ENCODE measurements around the gene LCLAT1.

DNA sequence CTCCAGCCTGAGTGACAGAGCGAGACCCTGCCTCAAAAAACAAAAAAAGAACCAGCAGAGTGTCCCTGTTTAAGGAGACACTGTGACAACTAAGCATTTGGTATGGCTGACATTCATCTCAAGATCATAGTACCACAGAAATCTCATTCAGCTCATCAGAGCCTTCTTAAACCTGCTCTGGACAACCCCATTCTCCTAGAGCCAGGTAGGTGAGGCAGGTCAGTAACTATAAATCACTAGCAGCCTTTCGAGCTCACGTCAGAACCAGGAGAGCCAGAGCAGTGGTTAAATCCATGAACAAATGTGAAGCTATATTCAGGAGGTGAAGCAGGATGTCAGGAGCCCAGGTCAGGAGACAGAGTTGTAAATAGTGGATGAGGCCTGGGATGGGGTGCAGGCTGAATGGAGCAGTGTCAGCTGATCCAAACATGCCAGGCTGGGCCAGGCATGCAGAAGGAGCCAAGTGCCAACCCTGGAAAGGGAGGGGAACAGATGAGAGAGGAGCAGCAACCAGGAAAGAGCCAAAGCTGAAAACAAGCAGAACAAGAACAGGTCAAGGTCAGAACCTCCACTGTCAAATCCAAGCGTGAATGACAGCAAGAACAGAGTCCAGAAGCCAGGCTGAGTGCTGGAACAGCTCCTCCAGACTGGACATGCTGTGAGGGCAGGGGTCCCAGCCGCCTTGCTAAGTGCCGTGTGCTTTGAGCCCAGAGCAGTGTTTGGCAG lies 49.4 kb upstream of the PPP1CB start:
- PRO-cap, 2 experiments, result no peak in any of the 2 experiments
- RAMPAGE, long total RNA, 4 experiments, result no peak in any of the 4 experiments

DNA sequence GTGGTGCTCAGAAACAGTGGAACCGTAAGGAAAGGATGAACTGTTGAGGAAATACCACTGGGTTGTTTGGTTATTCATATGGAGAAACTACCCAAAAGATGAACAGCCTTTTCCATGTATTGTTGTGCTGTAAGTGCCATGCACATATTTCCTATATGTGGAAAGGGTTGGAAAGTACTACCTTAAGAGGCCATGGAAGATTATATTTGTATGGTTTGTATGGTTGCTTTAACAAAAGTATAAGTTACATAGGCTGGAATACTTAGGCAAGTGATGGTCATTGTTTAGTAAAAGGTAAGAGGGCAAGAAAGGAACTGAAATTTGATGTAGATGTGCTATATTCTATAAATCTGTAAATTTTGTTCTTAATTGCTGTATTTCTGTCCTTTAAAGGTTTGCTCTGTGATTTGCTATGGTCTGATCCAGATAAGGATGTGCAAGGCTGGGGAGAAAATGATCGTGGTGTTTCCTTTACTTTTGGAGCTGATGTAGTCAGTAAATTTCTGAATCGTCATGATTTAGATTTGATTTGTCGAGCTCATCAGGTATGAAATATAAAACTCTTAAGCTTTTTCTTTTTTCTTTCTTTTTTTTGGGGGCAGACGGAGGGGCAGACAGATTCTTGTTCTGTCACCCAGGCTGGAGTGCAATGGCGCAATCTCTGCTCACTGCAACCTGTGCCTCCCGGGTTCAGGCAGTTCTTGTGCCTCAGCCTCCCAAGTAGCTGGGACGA lies 22.2 kb upstream of the SPDYA start:
- PRO-cap, 2 experiments, result no peak in any of the 2 experiments
- RAMPAGE, long total RNA, 4 experiments, result no peak in any of the 4 experiments

DNA sequence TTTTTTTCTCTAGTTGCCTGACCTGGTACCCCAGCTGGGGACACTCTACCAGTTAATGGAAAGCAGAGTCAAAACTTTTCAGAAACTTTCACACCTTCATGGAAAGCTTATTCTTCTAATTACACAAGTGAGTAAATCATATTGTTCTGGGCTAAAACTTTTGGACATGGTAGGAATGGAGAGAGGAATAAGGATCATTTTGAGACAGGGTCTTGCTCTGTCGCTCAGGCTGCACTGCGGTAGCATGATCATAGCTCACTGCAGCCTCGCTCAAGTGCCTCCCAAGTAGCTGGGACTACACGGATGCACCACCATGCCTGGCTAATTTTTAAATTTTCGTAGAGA lies 39.7 kb upstream of the TOGARAM2 start:
- PRO-cap, 2 experiments, result no peak in any of the 2 experiments
- RAMPAGE, long total RNA, 4 experiments, result start-site peak on the plus strand in 2 of 4 experiments, centred at positions 61 to 100 of the sequence, 17 to 23 reads per replicate

DNA sequence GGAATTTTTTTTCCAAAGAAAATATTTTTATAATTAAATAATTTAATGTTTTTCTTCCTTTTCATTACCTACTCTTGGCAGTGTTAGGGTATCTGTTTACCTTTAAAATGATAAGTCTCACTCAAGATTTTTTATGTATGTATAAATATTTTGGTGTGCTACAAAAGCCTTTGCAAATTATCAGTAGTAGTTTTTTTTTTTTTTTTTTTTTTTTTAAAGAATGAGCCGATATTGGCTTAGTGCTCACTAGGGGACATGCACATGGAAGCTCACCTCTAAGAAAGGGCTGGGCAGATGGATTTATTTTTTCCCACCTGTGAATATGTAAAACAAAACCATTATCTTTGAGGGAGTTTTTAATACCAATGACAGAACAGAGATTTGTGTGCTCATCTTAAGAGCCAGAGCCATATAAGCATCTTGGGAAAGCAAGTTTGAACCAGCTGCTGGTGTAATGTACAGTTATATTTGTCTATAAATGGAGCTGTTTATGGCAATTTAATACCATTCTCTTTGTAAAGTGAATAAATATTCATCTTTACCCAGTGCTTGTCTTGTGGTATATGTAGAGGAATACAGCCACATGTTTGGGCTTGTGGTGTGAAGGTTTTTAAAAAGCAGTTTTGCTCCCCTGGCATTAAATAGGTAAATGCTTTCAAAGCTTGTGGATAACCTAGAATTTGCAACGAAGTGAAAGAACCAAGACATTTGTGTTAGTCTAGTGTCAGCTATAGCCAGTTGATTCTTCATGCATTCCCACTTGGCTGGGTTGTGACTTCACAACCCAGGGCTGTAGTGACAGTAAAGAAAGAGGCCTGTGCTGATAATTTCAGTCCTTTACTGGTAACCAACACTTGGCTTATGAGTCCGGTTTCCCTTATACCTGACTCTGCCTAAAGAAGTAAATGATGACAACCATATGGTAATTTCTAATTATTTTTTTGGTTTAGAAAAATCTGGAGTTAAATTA lies 33.1 kb upstream of the TOGARAM2 start:
- PRO-cap, 2 experiments, result no peak in any of the 2 experiments
- RAMPAGE, long total RNA, 4 experiments, result no peak in any of the 4 experiments

- PRO-cap, 2 experiments, result no peak in any of the 2 experiments
- RAMPAGE, long total RNA, 4 experiments, result no peak in any of the 4 experiments
These were observed 16.1 kb downstream of the TOGARAM2 start for GRCh38 chr2:28997121-28997609.

- PRO-cap, 2 experiments, result no peak in any of the 2 experiments
- RAMPAGE, long total RNA, 4 experiments, result no peak in any of the 4 experiments
These were observed 17.8 kb upstream of the CLIP4 start for GRCh38 chr2:29097309-29097939.

DNA sequence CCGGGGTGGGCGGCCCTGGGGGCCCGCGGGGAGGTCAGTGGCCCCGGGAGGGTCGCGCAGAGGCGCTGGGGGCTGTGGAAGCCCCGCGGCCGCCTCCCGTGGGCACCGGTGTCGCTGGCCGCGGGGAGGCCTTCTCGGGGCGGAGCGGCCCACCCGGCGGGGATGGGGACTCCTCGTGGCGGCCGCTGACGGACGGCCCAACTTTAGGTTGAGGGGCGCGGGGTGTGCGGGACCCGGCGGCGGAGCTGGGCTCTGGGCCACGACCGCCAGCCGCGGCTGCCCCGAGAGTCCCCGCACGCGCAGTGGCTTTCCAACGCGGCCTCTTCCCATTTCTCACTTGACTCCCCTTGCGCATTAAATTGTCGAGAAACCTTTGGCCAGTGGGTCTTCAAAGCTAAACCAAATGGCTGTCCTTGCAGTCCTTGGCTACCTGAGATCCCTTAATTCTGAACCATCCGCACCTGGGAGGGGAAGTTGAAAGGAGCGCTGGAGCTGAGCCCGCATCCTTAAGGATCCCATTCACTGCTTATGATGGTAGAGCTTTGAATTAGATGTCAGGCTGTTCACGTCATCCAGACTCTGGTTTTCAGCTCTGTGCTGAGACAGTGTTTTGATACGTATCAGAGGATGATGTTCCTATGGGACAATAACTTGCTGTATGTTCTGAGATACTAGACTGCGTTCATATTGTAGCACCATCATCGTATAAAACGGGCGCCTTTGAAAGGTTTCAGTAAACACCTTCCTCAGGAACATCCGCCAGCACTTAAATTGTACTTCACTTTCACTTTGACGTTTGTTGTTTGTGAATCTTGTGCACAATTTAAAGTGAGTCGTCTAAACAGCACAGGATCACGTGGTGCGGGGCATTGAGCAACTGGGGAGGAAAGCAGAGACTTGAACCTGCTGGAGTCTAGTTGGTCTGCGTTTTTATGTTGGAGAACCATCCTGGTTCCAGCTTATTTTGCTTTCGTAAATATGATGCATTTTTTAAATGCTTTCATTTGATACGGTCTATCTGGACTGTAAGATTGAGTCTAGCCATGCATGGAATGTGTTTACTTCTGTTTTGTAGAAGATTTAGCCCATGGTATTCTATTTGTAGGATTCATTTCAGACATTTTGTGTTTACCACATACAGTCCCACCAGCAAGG lies 888 bp downstream of the CLIP4 start:
- PRO-cap, 2 experiments, result peak in 1 of 2 experiments; most common plus-strand start position 915 of the sequence (in 1); most common minus-strand start position 304 of the sequence (in 1)
- RAMPAGE, long total RNA, 4 experiments, result no peak in any of the 4 experiments

- PRO-cap, 2 experiments, result no peak in any of the 2 experiments
- RAMPAGE, long total RNA, 4 experiments, result no peak in any of the 4 experiments
These were observed 15.1 kb downstream of the CLIP4 start for GRCh38 chr2:29130256-29130872.

DNA sequence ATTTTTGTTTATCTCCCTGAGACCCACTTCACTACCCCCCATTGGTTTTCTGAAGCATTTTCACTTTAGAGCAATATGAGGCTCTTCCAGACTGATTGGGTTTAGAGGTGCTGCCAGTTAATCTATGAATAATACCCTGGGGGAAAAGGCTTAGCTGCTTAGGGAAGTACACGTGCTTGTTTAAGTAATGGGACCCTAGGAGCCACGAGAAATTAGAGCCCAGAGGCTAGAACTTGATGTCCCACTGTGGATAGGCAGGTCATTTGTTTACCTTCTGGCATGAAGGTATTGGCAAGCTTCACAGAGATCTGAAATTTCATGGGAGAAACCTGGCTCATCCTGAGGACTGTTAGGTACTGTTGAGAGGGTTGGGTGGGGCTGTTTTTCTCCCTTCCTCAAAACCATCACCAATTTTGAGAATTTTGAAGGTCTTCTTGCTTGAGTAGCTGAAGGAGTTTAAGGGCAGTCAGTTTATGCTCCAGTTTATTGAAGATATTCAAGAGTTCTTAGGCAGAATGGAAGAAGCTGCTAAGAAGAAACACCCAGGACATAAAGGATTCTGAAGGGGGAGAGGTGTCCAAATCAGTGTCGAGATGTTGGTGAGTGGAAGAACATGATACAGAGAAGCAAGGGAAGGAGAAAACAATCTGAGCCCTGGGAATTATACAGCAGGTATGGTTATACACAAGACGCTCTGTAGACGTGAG lies 59.9 kb downstream of the CLIP4 start:
- PRO-cap, 2 experiments, result no peak in any of the 2 experiments
- RAMPAGE, long total RNA, 4 experiments, result no peak in any of the 4 experiments

DNA sequence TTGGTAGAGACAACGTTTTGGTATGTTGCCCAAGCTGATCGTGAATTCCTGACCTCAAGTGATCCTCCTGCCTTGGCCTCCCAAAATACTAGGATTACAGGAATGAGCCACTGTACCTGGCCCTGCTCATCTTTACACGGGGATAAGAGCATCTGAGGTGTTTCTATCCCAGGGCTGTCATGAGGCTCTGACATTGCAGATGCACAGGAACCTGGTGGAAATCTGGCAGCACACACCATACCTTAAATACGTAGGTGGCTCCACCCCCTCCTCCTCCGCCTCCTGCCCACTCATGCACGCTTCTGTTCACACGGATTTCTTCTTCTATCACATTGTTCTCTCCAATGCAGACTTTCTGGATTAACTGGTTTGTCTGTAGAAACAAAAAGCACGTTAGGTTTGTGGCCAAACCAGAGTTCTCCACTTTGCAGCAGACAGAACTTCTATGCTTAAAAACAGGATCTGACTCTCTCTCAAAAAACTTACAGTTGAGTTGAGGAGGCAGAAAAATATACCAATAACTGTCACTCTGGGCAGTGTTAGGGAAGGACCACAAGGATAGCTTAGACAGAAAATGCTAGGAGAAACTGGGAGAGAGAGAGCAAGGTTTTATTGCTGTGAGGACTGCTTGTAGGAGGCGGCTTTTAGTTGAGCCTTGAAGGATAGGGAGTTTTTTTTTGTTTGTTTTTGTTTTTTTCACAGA lies 118.3 kb downstream of the CLIP4 start:
- PRO-cap, 2 experiments, result no peak in any of the 2 experiments
- RAMPAGE, long total RNA, 4 experiments, result no peak in any of the 4 experiments

DNA sequence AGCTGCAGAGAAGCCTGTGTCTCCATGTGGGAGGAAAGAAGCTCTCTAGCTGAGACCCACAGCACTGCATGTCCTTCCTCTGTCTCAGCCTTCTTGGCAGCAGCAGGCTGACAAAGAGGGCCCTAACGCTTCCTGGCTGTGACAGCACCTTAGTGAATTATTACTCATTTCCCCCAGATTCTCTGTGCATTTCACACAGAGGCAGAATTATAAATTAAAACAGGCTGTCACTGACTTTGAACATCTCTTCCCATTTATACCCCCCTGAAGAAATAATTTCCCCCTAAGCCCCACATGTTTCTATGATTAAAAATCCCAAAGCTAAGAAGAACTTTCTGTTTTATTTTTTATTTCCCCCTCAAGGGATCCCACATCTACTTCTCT lies 206.9 kb downstream of the CLIP4 start:
- PRO-cap, 2 experiments, result no peak in any of the 2 experiments
- RAMPAGE, long total RNA, 4 experiments, result no peak in any of the 4 experiments

DNA sequence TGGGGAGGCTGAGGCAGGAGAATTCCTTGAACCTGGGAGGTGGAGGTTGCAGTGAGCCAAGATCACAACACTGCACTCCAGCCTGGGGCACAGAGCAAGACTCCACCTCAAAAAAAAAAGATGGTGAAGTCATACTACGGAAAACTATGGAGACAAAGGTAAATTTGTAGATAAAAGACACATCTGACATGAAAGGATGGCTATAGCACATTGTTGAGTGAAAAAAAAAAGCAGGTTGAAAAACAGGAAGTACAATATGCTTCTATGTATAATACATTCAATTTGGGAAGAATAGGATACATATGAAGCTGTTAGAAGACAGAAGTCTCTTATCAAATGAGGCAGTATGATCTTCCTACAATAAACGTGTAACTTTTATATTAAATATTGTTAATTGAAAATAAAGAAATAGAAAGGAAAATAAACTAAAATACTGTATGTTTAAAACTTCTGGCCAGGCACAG lies 1.8 kb upstream of the YPEL5 start:
- PRO-cap, 2 experiments, result no peak in any of the 2 experiments
- RAMPAGE, long total RNA, 4 experiments, result no peak in any of the 4 experiments

- PRO-cap, 2 experiments, result peak in 1 of 2 experiments; most common plus-strand start chr2:30162456 (in 1)
- RAMPAGE, long total RNA, 4 experiments, result no peak in any of the 4 experiments
These were observed 15.3 kb downstream of the YPEL5 start for GRCh38 chr2:30161982-30162537.

- PRO-cap, 2 experiments, result no peak in any of the 2 experiments
- RAMPAGE, long total RNA, 4 experiments, result no peak in any of the 4 experiments
These were observed 4.5 kb downstream of the LBH start for GRCh38 chr2:30235702-30236305.

GRCh38 chr2:30257339-30258319 lies 26.3 kb downstream of the LBH start:
- PRO-cap, 2 experiments, result no peak in any of the 2 experiments
- RAMPAGE, long total RNA, 4 experiments, result no peak in any of the 4 experiments

GRCh38 chr2:30274489-30274688 lies 43.1 kb downstream of the LBH start:
- PRO-cap, 2 experiments, result no peak in any of the 2 experiments
- RAMPAGE, long total RNA, 4 experiments, result no peak in any of the 4 experiments

DNA sequence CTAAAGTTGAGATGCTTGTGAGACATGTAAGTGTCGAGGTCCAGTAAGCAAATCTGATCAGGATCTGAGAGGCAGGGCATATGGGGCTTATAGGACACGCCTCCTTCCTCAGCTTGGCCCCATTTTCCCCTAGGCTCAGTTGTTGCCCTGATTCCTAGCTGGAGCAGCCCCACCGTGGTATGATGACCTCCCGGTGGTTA lies 107.9 kb downstream of the LBH start:
- PRO-cap, 2 experiments, result no peak in any of the 2 experiments
- RAMPAGE, long total RNA, 4 experiments, result no peak in any of the 4 experiments

GRCh38 chr2:30359769-30360224 lies 87.2 kb upstream of the LCLAT1 start:
- PRO-cap, 2 experiments, result no peak in any of the 2 experiments
- RAMPAGE, long total RNA, 4 experiments, result no peak in any of the 4 experiments

- PRO-cap, 2 experiments, result no peak in any of the 2 experiments
- RAMPAGE, long total RNA, 4 experiments, result no peak in any of the 4 experiments
These were observed 34.7 kb upstream of the LCLAT1 start for GRCh38 chr2:30412149-30412880.

GRCh38 chr2:30446876-30447739 lies at the start of gene LCLAT1:
LCLAT1 (plus strand) TSS chr2:30447246.
- PRO-cap, 2 experiments, result peak in 2 of 2 experiments; most common plus-strand start chr2:30447243 (in 1); most common minus-strand start chr2:30447196 (in 1)
- RAMPAGE, long total RNA, 4 experiments, result start-site peak on the plus strand in 4 of 4 experiments, at chr2:30447221-30447314 at its widest, 17 to 87 reads per replicate